ENCODE measurements around a stretch of chr12.

- PRO-cap, result no peak
- RAMPAGE, long total RNA, result no peak
- RRBS, result no CpG with 5 or more reads among the region's 5 CpGs
Observed at GRCh38 chr12:110248063-110248511, 33.0 kb upstream of the ATP2A2 start.

DNA sequence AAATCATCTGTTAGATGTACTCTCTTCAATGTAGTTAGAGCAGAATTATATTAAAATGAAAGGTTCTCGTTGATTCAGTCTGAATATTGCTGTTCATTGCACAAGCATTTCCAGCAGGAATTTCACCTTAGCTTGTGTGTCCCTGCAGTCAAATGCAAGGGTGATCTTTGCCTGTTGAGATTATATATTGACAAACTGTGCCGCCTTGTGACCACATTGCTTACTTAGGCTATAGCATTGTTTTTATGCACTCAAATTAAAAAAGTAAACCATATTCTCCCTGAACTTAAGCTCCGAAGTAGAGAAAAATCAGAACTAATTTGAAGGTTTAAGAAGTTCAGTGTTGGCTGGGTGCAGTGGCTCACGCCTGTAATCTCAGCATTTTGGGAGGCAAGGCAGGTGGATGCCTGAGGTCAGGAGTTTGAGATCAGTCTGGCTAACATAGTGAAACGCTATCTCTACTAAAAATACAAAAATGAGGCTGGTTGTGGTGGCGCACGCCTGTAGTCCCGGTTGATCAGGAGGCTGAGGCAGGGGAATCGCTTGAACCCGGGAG lies 39.6 kb downstream of the ATP2A2 start:
- PRO-cap, result no peak
- RAMPAGE, long total RNA, result no peak
- RRBS, result no CpG with 5 or more reads among the region's 10 CpGs

DNA sequence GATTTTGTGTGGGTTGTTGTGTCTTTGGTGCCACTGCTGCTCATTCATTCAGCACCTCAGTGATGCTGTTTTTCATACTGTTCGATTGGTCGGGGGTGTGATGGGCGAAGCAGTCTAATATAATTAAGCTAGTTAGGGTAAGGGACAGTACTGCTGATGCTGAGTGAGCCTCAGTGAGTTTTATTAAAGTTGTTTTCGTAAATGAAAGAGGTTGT lies 51.1 kb downstream of the ATP2A2 start:
- PRO-cap, result no peak
- RAMPAGE, long total RNA, result no peak
- RRBS, result no CpG with 5 or more reads among the region's 4 CpGs

DNA sequence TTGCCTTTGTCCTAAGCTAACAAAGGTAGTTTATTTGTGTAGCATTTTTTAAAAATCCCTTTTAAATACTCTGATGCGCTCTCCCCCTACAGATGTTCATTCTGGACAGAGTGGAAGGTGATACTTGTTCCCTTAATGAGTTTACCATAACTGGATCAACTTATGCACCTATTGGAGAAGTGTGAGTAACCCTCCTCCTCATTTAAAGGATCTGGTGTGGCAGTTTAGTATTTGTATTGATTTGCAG lies 51.4 kb downstream of the ATP2A2 start:
- PRO-cap, result no peak
- RAMPAGE, long total RNA, result no peak
- RRBS, result no CpG with 5 or more reads among the region's 1 CpG

- PRO-cap, result no peak
- RAMPAGE, long total RNA, result no peak
- RRBS, result no CpG with 5 or more reads among the region's 9 CpGs
Observed at GRCh38 chr12:110534384-110535195, 32.5 kb downstream of the RAD9B start.

DNA sequence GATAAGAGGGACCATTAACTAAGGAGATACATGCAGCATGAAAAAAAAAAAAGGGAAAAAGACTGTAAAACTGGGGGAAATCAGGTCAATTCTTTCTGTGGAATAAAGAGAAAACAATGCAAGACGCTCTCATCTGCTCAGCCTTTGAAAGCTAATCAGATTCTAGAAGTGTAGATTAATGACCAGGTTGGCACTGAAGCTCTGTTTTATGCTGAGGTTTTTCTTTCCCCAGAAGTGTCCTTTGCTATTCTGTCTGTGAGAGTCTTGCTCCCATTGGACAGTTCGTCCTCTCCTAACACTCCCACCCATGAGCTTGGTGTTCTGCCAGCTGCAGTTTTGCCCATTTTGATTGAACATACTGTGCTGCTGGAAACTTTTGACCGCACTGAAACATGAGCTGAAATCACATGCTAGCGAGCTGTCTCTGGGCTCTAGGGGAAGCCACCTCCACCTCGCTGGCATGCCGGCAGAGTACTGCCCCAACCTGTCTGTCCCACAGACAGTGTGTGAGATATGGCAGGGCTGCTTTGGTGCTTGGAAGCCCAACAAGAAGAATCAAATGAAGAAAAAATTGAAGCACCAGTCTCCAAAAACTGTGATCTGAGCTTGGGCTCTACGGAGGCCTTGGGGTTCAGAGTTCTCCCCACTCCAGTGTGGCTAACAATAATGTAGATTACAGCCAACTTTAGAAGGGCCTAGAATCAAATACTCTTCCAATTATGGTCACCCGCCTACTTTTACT lies 39.6 kb downstream of the PPTC7 start:
- PRO-cap, result no peak
- RAMPAGE, long total RNA, result no peak
- RRBS, result no CpG with 5 or more reads among the region's 8 CpGs

DNA sequence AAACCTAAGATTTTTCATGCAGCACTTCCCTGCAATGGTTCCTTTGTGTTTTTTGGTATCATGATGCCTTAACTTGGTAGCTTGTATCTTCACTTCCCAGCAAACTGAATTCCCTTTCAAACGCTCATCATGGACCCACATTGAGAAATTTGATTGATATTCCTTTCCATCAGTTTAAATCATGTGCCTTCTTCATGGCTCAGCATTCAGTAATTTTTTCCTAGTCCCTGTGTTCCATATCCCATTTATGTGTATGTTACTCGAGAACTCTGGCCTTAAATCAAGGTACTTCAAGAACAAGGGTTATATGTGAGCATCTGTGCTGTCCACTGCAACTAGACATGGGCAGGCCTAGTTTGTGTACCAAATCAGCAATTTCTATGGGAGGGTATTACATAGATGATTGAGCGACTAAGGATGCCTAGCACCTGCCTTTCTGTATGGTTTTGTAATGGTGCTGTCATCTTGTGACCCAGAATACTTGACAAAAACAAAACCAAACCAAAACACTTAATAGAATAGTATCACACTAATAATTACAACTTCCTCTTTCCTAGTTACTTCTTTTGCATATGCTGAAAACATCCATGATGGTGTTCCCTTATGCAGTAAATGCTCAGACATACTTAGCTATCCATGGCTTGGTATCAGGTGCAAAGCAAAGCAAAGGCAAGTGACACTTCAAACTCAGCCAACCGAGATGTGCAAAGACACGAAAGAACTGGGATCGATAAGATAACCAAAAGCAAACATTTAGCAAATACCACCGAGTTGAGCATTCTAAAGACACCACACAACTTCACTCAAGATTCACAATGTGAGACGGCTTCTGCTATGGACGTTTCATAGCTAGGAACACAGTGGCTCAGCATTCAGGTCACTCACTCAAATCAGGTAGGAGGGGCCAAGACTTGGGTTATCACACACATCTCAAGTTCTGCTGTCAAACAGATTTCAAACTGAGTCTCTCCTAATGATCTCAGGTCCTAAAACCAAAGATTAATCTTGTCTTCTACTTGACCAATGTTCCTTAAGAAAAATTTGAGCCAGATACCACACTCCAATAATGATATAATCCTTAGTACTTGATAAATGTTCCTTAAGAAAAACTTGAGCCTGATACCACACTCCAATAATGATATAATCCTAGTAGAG lies 24.4 kb downstream of the PPP1CC start:
- PRO-cap, result no peak
- RAMPAGE, long total RNA, result no peak
- RRBS, result no CpG with 5 or more reads among the region's 9 CpGs

DNA sequence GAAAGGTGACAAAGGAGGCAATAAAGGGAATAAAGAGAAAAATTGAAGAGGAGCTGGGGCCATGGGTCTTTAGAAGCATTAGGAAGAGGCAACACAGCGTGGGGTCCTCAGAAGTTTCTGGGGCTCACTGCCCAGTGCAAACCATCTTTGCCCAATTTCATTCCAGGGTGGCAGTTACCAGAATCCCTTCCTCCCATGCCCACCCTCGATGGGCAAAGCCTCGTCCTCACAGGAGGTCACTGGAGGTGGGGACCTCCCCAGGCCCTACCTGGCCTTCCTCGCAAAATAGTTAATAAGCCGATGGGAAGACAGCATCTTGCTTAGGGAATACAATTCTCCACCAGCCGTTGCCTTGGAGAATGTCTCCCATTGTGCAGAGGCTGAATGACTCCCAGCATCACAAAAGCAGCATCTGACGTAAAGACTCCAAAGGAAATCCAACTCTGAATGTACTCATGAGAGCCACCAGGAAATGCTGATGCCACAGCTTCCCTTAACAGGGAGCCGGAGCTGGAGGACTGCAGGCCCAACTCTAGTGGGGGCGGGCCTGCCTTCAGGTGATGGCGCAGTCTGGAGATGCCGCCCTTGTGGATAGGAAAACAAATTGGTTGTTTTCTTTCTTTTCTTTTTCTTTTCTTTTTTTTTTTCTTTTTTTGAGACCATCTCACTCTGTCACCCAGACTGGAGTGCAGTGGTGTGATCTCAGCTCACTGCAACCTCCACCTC lies 15.5 kb downstream of the CCDC63 start:
- PRO-cap, result no peak
- RAMPAGE, long total RNA, result no peak
- RRBS, result no CpG with 5 or more reads among the region's 11 CpGs

GRCh38 chr12:110965964-110966604 lies 45.7 kb upstream of the MYL2 start:
- PRO-cap, result no peak
- RAMPAGE, long total RNA, result no peak
- RRBS, result 67% methylated on average over 3 of the region's 25 CpGs

GRCh38 chr12:111034579-111035329 lies 789 bp downstream of the CUX2 start:
- PRO-cap, result no peak
- RAMPAGE, long total RNA, result no peak
- RRBS, result 3% methylated on average over 52 of the region's 70 CpGs

DNA sequence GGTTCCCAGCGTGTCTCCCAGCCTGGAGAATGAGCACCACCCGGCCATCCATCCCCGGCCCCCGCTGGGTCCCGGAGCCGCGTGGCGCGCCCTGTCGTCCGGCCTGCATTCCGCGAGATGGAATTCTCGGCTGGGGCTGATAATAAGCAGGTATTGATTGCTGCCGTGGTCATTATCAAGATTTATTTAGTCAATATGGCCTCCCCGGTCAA lies 13.0 kb downstream of the CUX2 start:
- PRO-cap, result no peak
- RAMPAGE, long total RNA, result no peak
- RRBS, result 75% methylated on average over 2 of the region's 16 CpGs

- PRO-cap, result no peak
- RAMPAGE, long total RNA, result no peak
- RRBS, result no CpG with 5 or more reads among the region's 6 CpGs
Observed at GRCh38 chr12:111183725-111184068, 149.7 kb downstream of the CUX2 start.

DNA sequence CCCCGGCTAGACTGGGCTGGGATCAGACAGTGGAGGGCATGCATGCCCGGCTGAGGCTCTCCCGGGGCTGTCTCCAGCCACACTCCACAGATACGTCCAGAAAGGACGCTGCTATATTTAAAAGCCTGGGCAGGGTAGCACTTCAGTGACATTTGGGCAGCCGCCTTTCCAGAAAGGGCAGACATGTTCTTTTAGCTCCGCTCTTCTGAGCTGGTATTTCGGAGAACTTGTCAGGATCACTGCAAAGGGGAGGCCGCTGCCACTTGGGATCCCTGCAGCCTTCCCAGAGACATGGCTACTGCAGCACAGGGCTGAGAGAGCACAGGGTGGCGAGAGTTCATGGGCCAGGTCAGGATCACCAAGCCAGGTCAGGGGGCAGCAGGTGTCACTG lies 121.7 kb downstream of the PHETA1 start:
- PRO-cap, result no peak
- RAMPAGE, long total RNA, result no peak
- RRBS, result 79% methylated on average over 1 of the region's 10 CpGs

DNA sequence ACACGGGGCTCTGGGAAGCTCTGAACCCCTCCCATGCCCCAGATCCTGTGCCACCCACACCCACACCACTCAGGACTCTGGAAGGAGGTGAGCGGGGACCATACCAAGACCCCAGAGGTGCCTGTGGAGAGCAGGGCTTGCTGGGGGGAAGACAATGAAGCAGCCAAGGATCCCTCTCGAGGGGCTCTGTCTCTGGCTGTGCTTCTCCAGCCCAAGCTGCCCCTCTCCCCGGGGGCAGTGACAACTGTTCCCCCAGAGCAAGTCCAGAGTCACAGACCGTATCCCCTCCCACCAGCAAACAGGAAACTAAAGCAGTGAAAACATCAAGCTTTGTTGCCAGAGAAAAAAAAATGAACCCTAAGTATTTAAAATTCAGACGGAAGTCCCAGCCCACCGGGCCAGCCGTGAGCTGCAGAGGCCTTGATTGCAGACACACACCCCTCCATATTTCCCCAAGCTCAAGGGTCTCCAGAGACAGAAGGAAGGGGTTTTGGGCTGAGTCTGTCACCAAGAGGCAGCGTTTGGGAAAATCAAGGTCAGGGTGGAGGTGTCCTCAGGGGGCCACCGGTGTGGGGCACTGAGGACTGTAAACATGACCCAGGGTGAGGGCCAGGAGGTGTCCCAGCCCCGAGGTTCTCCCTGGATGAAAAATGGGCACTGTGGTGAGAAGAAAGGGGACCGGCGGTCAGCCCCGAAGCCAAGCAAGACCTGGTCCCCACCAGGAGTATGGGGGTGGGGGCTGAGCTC lies 7.8 kb downstream of the PHETA1 start:
- PRO-cap, result no peak
- RAMPAGE, long total RNA, result no peak
- RRBS, result no CpG with 5 or more reads among the region's 14 CpGs

GRCh38 chr12:111413584-111414163 lies 8.0 kb downstream of the SH2B3 start:
- PRO-cap, result no peak
- RAMPAGE, long total RNA, result no peak
- RRBS, result no CpG with 5 or more reads among the region's 10 CpGs

GRCh38 chr12:111424682-111425274 lies 19.1 kb downstream of the SH2B3 start:
- PRO-cap, result no peak
- RAMPAGE, long total RNA, result no peak
- RRBS, result no CpG with 5 or more reads among the region's 8 CpGs

GRCh38 chr12:111427306-111428075 lies 21.8 kb downstream of the SH2B3 start:
- PRO-cap, result no peak
- RAMPAGE, long total RNA, result no peak
- RRBS, result no CpG with 5 or more reads among the region's 9 CpGs

DNA sequence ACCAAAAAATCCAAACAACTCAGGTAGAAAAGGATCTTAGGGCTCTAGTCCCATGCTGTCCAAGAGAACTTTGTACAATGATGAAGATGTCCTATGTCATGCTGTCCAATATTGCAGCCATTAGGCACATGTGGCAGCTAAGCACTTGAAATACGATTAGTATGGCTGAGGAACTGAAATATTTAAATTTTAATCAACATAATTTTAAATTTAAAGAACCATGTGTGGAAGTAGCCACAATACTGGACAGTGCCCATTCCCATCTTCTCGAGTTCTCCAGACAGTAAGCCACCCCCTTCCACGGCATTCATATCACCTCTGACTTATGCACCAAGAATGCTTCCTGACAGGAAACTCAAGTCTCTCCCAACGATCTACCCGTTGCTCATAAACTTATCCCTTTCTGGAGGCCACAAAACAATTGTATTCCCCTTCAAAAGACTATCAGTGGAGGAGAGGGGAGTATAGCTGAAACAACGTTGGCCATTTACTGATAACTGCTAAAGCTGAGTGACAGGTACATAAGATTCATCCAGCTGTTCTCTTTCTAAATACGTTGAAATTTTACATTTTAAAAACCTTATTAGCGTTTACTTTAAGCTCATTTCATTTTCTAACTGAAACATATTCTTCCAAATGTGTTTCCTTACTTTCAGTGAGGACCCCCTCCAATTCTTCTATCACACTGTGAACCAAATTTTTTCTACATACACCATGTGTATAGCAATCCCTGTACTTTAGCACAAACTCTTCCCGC lies 29.1 kb downstream of the ATXN2 start:
- PRO-cap, result no peak
- RAMPAGE, long total RNA, result no peak
- RRBS, result no CpG with 5 or more reads among the region's 9 CpGs

GRCh38 chr12:111598381-111598477 lies 886 bp downstream of the ATXN2 start:
- PRO-cap, result no peak
- RAMPAGE, long total RNA, result no peak
- RRBS, result 2% methylated on average over 8 of the region's 9 CpGs

DNA sequence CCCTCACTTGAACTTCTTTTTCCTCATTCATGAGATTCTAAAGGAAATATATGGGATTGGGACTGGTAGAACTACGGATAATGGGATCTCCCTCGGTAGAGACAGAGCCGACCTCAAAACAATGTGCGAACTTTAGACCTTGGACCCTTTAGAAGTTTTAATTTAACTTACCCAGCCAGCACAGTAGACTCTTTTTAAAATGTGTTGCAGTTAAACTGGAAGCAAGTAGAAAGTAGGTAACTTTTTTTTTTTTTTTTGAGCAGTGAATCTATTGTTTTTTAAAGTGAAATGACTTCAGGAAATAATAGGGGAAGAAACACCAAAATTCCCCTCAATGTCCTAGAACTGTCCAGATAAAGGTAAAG lies 1.1 kb upstream of the ATXN2 start:
- PRO-cap, result no peak
- RAMPAGE, long total RNA, result no peak
- RRBS, result no CpG with 5 or more reads among the region's 4 CpGs

Measured in lung (tissue), 4 donors.